Measurements from ENCODE around the genes NEXN and IFI44.

DNA sequence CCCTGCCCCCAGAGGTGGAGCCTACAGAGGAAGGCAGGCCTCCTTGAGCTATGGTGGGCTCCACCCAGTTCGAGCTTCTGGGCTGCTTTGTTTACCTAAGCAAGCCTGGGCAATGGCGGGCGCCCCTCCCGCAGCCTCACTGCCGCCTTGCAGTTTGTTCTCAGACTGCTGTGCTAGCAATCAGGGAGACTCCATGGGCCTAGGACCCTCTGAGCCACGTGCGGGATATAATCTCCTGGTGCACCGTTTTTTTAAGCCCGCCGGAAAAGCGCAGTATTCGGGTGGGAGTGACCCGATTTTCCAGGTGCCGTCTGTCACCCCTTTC lies 21.9 kb upstream of the LHX8 start:
- PRO-cap = no peak

DNA sequence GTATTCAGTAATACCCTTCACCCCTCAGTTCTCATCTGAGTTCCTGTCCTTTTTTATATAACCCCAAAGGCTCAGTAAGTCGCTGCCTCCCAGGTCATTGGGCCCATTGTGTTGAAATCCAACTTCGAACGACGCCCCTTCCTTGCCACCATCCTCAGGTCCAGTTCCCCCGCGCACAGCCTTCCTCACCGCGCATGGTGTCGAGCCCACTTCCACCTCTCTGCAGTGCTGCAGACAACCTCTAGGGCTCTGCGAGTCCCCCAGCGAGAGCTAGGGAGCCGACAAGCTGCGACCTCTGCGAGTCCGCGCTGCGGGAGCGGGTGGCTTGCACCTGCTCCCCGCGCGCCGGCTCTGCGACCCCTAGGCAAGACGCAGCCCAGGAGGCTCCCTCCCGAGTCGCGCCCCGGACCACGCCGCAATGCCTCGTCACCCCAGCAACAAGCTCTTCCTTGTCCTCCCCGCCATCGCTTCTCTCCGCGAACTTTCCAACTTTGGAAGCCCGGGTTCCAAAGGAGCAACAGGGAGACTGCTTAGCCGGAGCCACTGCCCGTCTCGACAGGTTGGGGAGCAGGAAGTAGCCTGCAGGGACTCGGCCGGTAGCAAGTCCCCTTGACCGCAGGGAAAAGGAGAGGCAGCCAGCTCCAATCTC lies 3.9 kb upstream of the SLC44A5 start:
- PRO-cap = no peak

- PRO-cap = no peak
Measured at GRCh38 chr1:75732569-75732980, 8.1 kb downstream of the ACADM start.

- PRO-cap = no peak
Measured at GRCh38 chr1:75785588-75785932, 496 bp upstream of the RABGGTB start.

- PRO-cap = no peak
Measured at GRCh38 chr1:75928842-75929114, 3.4 kb downstream of the ASB17 start.

GRCh38 chr1:76075455-76076395 lies 1.2 kb downstream of the ST6GALNAC3 start:
- PRO-cap = no peak

DNA sequence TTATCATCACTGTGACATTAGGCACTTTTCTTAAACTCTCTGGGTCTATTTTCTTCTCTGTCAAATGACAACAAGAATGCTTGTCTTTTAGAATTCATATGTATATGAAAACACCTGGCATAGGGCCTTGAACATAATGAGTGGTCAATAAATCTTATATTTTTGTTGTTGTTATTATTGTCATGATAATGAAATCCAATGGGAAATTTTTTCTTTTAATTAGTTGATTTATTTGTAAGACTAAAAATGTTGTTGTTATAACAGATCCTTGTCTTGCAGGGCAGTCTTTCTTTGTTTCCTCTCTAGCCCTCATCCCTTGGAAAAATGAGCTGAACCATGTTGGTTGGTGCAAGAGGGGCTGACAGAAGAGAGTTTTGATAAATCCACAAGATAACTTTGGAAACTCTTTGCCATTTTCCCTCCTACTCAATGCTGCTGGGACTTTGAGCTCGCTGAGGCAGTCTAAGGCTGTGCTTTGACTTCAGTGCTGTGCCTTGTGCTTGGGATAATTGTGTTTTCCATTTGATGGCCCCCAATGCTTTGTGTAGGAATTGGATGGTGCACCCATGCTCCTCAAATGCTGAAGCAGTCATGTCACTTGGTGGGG lies 31.6 kb downstream of the ST6GALNAC3 start:
- PRO-cap = no peak

DNA sequence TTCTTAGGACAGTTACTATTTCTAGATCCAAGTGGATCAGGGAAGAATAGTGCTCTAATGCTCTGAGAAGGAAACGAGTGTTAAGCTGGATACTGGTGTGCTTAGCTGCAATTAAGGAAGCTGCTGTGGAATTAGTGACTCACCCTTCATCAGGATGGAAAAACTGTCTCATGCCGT lies 179.5 kb downstream of the ST6GALNAC3 start:
- PRO-cap = no peak

GRCh38 chr1:77564300-77565473 lies 117.8 kb downstream of the ZZZ3 start:
- PRO-cap = no peak

DNA sequence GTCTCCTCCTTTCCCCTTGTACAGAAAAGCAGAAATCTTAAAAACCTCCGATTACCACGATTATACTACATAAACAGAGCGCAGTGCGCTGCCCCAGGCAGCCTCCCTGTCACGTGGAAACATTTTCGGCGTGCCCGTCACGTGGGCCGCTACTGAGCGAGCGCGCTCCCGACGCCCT lies 271 bp upstream of the ZZZ3 start:
- PRO-cap = bidirectional peak, plus-strand start outside the sequence, minus-strand start at position 115 of the sequence

DNA sequence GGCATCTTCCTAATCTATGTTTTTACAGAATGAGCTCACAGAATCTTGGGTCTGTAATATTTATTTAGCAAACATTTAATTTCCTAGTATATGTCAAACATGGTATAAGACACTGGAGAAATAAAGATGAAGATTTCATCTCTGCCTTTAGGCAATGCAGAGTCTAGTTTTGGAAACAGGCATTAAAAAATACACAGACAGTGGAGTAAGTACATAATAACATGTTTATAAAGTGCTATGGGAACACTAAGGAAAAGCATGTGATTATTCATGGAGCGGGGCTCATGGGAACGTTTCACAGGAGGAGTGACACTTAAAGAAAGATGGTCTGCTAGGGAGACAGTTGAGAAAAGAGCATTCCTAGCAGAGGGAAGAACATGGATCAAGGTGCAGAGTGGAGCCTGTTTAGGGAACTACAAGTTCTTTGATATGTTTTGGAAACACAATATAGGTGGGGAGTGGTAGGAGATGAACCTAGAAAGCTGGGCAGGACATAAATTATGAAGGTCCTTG lies 52.9 kb downstream of the MIGA1 start:
- PRO-cap = no peak

GRCh38 chr1:77888340-77889331 lies at the start of gene NEXN:
TSS of gene NEXN (plus strand) at chr1:77888624.
- PRO-cap = bidirectional peak, plus-strand start at chr1:77888582, minus-strand start at chr1:77888444

DNA sequence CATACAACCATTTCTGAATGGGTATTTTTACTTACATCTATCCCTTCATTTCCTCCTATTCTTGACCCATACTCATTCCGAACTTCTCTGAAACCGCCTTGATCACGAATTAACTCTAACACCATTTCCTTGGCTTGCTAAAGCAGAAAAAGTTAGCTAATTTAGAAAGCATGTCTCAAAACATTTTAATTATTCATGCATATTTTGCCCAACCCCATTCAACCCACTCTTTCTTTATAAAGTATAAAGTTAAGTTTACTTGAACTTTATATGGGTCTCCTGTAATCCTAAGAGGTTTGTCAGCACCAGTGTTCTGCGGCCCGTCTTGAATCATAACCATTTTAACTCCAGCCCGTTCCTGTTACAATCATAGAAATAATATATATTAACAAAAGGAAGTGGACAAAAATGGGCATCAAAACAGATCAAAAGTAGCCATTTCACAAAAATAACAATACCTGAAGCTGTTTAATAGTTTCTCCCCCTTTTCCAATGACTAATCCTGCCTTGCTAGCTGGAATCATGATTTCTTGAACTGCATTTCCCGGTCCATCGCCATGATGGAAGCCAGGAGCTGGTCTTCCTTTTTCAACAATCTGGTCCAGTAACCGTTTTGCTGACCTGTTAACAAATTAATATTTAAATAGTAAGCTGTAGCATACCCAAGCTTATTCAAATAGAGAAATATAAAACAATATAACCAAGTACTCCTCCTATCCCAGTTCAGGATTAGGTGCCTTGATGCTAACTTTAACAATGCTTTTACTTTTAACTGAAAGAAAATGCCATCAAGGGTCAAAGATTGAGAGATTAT lies 14.1 kb downstream of the FUBP1 start:
- PRO-cap = no peak

DNA sequence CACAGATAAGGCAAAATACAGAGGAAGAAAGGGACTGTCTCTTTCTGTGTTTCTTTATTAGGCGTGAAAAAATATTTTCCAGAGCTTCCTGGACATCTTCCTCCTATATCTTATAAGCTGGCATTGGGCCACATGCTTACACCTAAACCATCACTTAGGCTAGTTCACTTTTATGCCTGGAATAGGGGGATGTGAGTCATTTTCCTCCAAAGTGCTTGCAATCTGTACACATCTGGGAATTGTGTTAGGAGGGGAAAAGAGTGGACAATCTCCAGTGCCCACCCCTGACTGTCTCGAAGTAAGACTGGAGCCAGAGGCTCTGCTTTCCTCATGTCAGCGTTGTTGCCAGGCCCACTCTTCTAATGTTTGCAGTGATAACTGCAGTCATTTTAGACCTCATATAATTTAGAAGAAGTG lies 29.9 kb downstream of the GIPC2 start:
- PRO-cap = no peak

DNA sequence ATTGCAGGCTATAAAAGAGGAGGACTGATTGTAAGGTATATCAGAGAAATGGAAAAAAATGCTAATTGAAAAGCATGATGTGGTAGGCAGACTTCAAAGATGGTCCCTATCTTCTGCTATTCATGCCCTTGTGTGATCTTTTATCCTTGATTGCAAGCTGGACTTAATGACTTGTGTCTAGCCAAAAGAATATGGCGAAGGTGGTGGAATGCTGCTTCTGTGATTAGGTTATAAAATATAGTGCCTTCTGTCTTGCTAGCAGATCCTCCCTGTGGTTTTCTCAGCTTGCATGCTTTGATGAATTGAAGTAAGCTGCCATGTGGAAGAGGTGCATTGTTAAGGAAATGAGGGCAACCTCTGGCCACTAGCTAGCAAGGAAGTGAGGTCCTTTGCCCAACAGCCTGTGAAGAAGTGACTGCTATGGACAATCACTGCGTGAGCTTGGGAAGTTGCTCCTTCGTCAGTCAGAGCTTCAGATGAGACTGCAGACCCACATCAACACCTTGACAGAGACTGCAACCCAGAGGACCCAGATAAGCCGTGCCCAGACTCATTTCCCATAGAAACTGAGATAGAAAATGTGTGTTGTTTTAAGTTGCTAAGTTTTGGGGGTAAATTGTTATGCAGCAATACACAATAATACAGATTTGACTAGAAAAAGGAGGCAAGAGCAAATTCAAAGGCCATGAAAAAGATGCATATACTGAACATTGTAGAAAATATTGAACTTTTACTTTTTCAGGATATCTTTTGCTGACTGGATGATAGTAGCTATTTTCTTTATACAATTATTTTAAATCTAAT lies 109.4 kb downstream of the GIPC2 start:
- PRO-cap = no peak

DNA sequence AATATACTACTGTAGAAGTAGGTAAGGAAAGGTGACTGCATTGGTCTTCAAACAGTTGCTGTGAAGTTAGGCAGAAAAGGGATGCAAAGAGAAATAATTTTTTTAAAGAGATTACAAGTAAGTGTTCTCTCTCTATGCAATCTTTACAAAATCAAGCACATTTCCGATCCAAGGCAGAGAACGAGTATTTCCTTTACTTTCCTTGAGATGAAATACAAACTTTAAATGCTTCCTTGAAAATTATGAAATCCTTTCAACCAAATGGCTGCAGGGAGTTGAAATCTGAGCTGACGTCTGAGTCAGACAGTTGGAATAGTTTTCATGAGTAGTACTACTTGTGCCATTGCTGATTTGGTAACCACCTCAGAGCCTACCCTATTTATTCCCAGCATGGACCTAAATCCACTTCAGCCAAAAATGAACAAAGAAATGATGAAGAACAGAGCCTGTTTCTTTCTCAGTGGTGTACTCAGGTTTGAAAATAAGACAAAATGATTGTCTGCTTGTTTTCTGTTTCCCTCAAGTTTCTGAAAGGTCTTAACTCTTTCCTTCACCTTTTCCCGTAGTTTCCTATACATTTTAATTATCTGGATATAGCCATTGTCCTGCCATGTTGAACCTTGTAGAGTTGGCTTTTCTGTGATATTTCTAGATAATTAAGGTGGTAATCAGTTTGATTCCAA lies 183.6 kb downstream of the GIPC2 start:
- PRO-cap = no peak

GRCh38 chr1:78649602-78649958 lies at the start of gene IFI44:
TSS of gene IFI44 (plus strand) at chr1:78649831.
- PRO-cap = unidirectional peak, plus-strand start at chr1:78649832

DNA sequence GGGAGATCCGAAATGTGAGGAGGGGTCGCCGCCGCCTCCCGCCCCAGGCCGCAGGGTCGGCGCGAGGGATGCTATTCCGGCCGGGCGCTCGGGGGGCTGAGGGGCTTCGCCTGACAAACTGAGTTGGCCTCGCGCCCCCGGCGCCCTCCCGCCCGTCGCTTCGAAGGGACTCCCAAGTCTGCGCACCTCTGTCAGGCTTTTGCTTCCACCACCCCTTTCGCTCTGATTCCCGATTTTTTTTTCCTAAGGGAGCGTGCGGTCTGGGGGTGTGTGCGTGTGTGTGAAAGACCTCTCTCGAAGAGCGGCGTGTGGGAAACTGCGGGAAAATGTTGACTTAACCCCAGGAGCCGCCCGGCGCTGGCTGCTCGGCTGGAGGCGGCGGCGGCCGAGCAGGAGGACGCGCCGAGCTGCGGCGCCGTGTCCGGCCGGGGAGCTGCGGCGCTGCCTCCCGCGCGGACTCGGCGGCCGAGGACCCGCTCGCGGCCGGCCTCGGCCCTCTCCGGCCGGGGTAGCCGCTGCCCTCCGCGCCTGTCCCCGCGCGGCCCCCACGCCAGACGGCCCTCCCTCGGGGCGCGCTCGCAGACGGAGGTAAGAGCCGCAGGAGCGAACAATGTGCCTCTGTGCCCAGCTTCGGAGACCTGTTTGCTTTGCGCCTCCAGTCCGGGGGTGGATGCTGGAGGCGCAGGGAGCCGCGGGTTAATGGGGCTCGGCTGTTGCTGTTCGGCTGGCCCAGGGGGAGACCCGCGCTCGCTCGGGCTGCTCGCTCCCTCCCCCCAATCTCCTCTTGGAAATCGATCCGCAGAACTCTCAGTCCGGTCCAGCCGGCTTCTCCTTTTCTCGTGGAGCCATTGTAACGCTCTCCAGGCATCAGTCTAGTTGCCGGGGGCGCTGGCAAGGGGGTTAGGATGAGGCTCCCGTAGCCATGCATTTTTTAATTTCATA lies 1.2 kb downstream of the ADGRL2 start:
- PRO-cap = no peak

DNA sequence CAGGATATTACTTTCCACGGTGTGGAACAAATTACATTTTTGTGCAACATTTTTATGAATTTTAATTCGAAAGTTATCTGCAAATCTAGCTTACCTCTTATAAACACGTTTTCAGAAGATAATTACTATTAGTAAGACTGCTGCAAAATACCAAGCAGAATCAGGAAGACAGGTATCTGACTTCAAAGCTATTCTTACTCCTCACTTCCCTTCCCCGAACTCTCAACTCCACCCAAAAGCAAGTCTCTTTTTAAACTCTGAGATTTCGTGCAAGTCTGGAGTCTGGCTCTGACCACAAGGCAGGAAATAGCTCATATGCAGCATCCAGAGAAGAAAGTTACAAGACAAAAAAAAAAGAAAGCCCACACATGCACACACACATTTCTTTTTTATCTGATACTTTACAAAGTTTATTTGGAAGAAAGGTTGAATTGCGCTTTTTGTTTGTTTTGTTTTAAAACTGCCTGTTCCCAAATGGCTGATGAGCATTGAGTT lies 490.6 kb downstream of the TTLL7 start:
- PRO-cap = no peak

DNA sequence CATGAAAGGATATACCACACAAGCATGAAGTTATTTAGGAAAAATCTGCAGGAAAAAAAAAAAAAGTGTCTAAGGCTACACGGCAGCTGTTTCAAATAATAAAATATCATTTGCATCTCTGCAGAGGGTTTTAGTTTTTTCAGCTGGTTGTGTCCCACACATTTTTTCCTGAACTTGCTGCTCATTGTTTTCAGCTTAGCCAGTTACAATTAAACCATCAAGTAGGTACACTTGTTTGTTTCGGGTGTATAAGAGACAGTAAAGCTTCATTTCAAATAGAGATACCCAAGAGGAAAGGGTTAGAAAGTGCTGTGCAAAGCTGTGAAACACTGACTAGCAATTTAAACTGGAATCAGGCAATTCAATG lies 234.6 kb downstream of the TTLL7 start:
- PRO-cap = no peak

Data from duodenum (tissue), 1 donor.